Upper lobe of left lung (tissue), 5 donors: Measurements from ENCODE around the gene FREM2.

- PRO-cap, 2 experiments, result no peak in any of the 2 experiments
- RAMPAGE, long total RNA, 4 experiments, result no peak in any of the 4 experiments
Observed at GRCh38 chr13:33343733-33344112, 58.2 kb upstream of the STARD13 start.

DNA sequence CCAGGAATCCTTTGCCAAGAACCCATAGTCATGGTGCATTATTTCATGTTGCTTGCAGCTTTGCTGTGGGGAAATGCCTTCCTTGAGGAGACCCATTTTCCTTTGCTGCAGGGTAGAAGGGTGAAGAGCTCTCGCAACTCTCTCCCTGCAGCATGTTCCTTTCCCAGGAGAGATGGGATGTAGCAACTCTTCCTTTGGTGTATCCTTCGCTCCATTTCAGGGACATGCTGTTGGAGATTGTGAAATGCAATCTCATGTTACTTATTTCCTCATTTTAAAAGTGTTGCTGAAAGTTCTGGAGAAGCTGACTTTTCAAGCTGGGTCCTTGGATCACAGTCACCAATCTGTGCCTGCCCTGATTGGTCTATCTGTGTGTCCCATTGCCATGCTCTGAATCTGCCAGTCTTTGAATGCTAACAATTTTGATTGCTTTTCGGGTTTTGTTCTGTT, 69.9 kb upstream of the STARD13 start:
- PRO-cap, 2 experiments, result no peak in any of the 2 experiments
- RAMPAGE, long total RNA, 4 experiments, result no peak in any of the 4 experiments

- PRO-cap, 2 experiments, result no peak in any of the 2 experiments
- RAMPAGE, long total RNA, 4 experiments, result no peak in any of the 4 experiments
Observed at GRCh38 chr13:33675927-33676609, 141.9 kb upstream of the RFC3 start.

GRCh38 chr13:33800248-33800720, 17.7 kb upstream of the RFC3 start:
- PRO-cap, 2 experiments, result no peak in any of the 2 experiments
- RAMPAGE, long total RNA, 4 experiments, result no peak in any of the 4 experiments

DNA sequence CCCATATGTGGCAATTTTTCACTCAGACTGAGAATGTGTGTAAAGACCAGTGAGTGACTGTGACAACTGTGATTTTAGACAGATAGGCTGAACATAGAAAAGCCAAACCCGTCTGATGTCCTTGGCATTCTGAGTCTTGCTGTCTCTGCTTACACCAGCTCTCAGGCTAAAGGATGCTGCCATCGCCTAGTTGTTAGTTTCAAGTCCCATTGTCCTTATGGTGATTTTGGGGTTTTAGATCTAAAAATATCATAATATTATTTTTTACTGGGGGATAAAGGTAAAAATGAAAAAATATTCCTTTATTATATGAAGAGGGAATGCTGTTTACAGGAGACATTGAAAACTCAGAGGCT, 492.7 kb downstream of the RFC3 start:
- PRO-cap, 2 experiments, result no peak in any of the 2 experiments
- RAMPAGE, long total RNA, 4 experiments, result no peak in any of the 4 experiments

GRCh38 chr13:34347625-34348138, 529.7 kb downstream of the RFC3 start:
- PRO-cap, 2 experiments, result no peak in any of the 2 experiments
- RAMPAGE, long total RNA, 4 experiments, result no peak in any of the 4 experiments

DNA sequence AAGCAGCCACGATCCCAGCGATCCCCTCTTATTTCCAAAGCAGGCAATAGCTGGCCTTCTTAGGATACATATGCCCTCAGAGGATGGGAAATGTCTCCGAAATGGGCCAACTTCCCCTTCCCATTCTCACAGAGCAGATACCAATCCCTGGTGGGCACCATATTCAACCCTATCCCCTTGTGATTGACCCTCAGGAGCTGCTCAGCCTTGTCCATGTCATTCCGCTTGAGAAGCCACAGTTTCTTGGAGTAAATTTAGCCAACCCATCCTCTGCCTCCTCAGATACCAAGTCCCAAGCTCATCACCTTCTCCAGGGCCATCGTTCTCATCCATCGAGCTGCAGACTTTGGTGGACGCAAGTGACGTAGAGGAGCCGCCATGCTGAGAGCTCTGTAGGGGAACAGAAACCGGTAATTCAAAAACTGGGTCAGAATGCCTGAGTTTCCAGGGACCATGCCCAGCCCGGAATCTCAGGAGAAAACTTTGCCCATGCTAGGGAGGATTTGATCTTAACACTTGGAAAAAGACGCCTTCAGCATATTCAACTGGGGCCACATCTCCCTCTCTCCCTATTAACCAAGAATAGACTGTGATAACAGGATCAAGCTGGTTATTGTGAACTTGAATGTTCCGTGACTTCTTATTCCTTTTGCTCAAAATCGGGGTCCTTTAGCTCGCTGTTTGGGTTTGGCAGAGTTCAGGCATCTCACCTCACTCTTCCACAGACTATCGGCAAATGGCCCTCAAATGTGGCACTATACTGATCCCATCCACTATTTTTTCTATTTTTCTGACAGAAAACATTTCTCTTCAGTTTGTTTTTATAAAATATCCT, 292.2 kb downstream of the DCLK1 start:
- PRO-cap, 2 experiments, result no peak in any of the 2 experiments
- RAMPAGE, long total RNA, 4 experiments, result no peak in any of the 4 experiments

DNA sequence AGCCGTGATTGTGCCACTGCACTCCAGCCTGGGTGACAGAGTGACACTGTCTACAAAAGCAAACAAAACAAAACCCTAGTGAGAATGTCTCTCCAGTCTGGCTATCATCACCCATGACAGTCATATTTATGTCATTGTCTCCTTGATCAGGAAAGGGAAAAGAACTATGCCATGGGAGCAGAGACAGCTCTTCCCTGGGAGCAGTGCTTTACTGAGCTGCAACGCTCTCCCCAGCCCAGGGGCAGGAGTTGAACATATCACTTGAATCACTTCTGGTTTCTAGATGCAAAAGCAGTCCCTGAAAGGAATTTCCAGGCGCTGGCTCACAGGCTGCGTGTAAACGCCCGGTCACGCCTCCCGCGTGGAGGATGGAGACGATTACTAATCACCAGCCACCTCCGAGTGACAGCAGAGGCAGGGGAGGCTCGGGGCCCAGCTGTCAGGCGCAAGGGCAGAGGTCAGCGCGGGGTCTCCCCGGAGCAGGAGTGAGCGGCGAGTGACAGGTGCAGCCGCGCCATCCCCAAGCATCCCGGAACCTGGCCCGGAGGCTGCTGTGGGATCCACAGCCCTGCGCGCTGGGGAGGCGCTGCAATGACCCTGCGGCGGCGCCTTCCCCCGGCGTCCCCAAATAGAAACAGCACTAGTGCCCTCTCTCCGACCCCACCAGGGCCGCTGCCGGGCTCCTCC, 23.5 kb upstream of the DCLK1 start:
- PRO-cap, 2 experiments, result peak in 1 of 2 experiments; most common plus-strand start position 411 of the sequence (in 1)
- RAMPAGE, long total RNA, 4 experiments, result no peak in any of the 4 experiments

GRCh38 chr13:36343682-36344673, 2.2 kb downstream of the SPART start:
- PRO-cap, 2 experiments, result no peak in any of the 2 experiments
- RAMPAGE, long total RNA, 4 experiments, result no peak in any of the 4 experiments

DNA sequence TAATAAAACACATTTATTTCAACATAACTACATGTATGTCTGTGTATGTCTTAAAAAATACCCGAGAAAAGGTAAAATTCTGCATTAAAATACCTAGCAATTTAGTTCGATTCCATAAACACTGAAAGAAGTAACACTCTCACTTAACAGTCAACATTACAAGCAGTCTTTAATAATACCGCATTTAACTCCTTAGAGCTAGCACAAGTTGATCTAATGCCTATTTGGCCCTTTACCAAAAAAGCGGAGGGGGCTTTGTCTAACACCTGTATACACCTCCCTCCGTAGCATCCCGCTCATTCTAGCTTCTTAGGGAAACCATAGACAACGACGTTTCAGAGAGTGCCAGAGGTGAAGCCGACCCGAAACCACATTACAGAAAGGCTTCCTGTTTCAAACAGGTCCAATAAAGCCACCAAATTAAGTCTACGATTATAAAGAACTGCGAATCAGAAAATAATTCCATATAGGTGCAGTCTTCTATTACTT, 1.2 kb downstream of the SPART start:
- PRO-cap, 2 experiments, result peak in 1 of 2 experiments; most common plus-strand start position 341 of the sequence (in 1)
- RAMPAGE, long total RNA, 4 experiments, result no peak in any of the 4 experiments

DNA sequence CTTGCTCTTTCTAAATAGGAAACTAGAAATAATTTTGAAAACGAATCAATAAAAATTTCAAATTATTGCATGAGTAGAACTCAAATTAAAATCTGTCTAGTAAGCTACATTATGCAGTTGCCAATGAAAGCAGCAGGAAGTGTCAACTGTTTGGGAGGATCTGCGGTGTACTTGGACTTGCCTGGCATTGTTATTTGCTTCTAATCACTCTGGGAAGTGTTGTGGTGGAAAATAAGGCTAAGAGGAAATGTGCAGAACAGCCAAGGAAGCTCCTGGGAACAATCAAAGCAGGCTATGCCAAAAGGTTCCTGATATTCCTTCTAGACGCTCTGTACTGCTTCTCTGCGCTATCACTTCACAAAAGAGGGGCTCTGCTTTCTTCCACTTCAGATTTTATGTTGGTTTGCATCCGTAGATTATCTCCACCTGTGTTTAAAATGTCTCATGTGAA, 182.6 kb upstream of the CSNK1A1L start:
- PRO-cap, 2 experiments, result no peak in any of the 2 experiments
- RAMPAGE, long total RNA, 4 experiments, result no peak in any of the 4 experiments

DNA sequence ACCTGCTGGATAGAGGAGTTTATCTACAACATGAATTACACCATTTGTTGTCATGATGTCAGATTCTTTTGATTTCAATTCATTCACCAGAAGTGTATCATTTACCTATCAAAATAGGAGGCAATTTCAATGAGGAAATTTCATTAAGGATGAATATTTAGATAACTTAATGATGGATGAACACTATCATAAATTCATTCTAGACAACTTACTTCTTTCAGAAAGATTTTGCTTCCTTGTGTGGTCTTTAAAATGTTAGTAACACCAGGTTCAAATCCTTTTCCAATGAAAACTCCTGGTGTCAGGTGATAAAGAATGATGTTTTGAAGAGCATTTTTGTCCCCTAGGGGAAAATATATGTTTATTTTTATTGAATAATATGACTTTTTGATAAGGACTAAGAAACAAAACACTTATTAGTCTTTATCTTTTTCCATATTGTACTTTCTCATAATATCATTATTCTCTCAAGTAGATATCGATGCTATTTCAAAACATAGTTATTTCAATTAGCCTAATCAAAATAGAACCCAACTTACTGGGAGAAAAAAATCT, 19.5 kb downstream of the POSTN start:
- PRO-cap, 2 experiments, result no peak in any of the 2 experiments
- RAMPAGE, long total RNA, 4 experiments, result no peak in any of the 4 experiments

DNA sequence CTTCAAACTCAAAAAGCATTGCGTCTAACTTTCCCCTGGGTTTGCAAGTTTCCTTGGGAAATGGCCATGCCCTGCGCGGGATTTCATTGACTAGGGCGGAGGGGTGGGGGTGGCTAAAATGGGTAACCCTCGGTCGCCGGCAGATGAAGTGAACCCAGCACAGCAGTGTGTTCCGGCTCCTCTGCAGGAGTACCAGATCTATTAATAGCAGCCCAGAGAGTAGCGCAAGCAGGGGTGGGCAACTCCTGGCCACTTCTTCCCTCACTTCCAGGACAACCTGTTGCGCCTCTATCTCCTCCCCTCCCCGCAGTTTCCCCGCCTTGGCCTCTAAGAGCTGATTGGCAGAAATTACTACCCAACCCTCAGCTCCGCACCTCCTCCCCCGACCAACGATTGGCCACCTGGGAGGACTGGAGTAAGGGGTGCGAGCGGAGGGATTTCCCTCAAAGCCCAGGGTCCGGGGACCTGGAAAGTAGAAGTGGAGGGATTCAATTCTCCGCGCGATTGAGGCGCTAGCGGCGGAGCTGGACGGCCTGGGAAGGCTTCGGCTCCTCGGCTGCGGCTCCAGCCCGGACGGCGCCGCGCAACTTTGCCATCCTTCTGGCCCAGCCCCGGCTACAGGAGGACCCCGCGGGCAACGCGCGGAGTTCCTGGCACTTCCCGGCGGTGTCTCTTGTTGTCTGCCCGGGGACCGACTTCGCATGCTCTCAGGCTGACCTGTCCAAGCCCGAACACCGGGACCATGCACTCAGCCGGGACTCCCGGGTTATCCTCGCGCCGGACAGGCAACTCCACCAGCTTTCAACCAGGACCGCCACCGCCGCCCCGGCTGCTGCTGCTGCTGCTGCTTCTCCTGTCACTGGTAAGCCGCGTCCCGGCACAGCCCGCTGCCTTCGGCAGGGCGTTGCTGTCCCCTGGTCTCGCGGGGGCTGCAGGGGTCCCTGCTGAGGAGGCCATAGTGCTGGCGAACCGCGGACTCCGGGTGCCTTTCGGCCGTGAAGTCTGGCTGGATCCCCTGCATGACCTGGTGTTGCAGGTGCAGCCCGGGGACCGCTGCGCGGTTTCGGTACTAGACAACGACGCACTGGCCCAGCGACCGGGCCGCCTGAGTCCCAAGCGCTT, at the start of gene FREM2:
TSS of gene FREM2 (plus strand) at position 475 of the 1,122 bp plus-strand sequence.
- PRO-cap, 2 experiments, result peak in 2 of 2 experiments; most common plus-strand start position 446 of the sequence (in 1); most common minus-strand start position 313 of the sequence (in 1)
- RAMPAGE, long total RNA, 4 experiments, result start-site peak on the plus strand in 2 of 4 experiments, centred at positions 462 to 464 of the sequence, 49 to 84 reads per replicate

- PRO-cap, 2 experiments, result no peak in any of the 2 experiments
- RAMPAGE, long total RNA, 4 experiments, result no peak in any of the 4 experiments
Observed at GRCh38 chr13:38814447-38814646, 127.5 kb downstream of the FREM2 start.

GRCh38 chr13:38932605-38932804, 58.1 kb downstream of the STOML3 start:
- PRO-cap, 2 experiments, result no peak in any of the 2 experiments
- RAMPAGE, long total RNA, 4 experiments, result no peak in any of the 4 experiments

DNA sequence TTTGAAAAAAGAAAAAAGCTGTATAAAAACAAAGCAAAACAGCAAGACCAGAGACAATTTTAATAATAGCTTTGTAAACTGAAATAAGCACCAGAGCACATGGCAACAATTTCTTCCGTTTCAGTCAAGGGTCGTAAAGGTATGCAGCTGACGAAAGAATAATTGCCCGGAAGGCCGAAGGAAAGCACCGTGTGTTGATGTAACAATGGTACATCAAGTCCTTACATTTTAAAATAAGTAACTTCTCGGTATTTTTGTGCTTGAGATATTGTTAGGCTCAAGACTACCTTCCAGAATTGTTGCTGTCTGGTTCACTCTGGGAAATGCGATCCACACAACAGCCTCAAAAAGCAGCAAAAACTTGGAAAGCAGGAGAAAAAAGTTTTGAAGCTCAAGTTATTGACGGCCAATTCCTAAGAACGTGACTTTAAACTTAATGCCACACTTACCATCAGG, 1.6 kb downstream of the PROSER1 start:
- PRO-cap, 2 experiments, result peak in 1 of 2 experiments; most common plus-strand start position 314 of the sequence (in 1)
- RAMPAGE, long total RNA, 4 experiments, result no peak in any of the 4 experiments

DNA sequence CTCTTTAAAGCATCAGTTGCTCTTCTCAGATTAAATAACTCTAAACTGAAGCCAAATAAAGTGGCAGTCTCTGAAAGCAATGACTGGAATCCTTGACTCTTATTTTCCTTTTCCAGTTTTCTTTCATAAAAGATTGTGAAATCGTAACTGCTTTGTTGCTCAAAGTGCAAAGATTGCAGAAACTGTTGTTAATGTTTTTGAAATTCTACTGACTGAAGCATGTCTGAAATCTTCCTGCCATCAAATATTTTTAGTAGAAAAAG, 1.9 kb downstream of the NHLRC3 start:
- PRO-cap, 2 experiments, result no peak in any of the 2 experiments
- RAMPAGE, long total RNA, 4 experiments, result no peak in any of the 4 experiments

GRCh38 chr13:39565524-39566000, 37.4 kb downstream of the LHFPL6 start:
- PRO-cap, 2 experiments, result no peak in any of the 2 experiments
- RAMPAGE, long total RNA, 4 experiments, result no peak in any of the 4 experiments

DNA sequence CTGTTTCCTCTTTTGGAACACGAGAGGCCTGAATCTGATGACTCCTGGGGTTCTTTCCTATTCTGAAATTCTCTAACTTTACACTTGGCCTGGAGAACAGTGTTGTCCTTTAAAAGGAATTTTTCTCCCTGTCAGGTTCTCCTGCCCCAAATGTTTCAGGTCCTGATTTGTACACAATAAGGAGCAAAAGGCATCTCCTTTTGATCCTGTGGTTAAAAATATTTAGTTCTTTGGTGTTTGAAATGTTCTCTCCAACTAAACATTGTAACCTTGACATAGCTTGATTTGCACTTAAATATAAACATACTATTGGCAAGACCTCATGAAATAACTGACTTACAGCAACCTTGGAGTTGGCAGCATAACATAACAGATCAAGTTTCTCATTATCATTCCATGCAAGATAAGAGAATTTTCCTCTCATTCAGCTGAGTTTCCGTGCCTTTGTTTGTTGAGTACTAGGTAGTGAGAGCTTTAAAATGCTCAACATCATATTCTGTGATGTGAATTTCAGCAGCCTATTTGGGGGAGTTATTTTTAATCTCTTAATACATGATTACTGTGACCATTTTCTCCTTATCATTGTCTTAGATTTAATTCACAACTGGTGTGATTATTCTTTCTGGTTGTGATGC, 244.9 kb downstream of the COG6 start:
- PRO-cap, 2 experiments, result no peak in any of the 2 experiments
- RAMPAGE, long total RNA, 4 experiments, result no peak in any of the 4 experiments

DNA sequence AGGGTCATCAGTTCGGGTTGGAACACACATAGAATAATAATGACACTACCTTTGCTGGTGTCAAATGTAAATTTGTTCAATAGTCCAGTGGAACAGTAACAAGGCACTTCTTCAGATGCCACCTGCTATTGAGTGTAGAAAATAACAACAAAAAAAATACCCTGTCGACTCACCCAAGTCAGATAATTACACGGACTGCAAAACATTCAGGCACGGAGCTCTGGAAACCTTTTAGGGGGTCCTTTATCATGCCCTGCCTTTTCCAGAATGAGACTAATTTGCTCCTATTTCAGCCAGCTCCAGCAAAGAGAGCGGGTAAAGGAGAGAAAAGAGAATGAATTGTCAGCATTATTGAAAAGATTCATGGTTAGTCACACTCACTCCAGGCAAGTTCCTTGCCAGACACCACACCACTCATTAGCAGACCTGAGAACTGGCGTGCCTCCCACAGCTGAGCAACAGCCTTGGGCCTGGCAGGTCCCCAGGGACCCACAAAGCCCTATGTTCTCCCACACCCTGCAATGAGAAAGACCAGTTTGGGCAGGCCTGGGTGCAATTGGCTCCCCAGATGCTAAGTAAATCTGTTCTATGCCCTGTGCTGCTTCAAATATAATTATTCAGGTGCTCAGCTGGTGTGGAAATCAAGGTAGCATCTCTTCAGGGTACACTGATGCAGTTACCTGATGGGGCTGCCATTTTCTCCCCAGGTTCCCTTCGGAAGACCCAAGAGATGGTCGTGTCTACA, 404.7 kb downstream of the COG6 start:
- PRO-cap, 2 experiments, result no peak in any of the 2 experiments
- RAMPAGE, long total RNA, 4 experiments, result no peak in any of the 4 experiments